ENCODE measurements around a stretch of chr14.

CAGE:
- cytosol, long polyA minus RNA: no peak
- cytosol, long polyA plus RNA: no peak
- long polyA plus RNA: no peak
- nucleus, long polyA minus RNA: no peak
- nucleus, long polyA plus RNA: no peak
Observed at GRCh38 chr14:24438578-24439422, 3.8 kb downstream of the SDR39U1 start.

CAGE:
- cytosol, long polyA minus RNA: no peak
- cytosol, long polyA plus RNA: no peak
- long polyA plus RNA: no peak
- nucleus, long polyA minus RNA: no peak
- nucleus, long polyA plus RNA: no peak
Observed at GRCh38 chr14:24439814-24440894, 2.4 kb downstream of the SDR39U1 start.

DNA sequence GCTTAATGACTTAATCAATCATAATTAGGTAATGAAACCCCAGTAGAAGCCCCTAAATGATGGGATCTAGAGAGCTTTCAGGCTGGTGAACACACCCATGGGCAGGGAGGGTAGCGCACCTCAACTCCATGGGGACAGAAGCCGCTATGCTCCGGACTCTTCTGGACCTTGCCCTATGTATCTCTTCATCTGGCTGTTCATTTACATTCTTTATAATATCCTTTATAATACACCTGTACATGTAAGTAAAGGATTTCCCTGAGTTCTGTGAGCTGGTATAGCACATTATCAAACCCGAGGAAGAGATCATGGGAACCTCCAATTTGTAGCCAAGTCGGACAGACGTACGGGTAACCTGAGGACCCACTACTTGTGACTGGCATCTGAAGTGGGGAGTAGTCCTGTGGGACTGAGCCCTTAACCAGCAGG is 205.9 kb downstream of the STXBP6 start:
CAGE:
- cytosol, long polyA minus RNA: no peak
- cytosol, long polyA plus RNA: no peak
- long polyA plus RNA: no peak
- nucleus, long polyA minus RNA: no peak
- nucleus, long polyA plus RNA: no peak

DNA sequence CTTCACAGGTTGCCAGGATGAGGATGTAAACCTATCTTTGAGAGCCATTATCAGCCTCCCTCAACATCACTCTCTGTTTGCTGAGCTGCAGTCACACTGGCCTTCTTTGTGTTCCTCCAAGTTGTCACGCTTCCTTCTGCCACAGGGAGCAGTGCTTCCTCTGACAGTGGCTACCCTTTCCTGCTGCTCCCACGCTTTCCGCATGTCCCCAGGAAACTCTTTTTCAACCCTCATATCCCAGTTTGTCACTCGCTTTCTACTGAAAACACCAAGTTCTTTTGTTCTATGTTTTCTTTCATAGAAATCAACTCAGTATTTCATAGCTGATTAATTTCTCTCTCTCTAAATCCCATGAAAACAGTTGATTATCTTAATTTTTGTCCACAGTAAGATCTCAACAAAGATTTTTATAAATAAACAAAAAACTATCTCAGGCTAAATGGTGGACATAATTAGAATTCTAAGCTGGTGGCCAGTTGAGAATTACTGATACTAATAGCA is 96.6 kb downstream of the STXBP6 start:
CAGE:
- cytosol, long polyA minus RNA: no peak
- cytosol, long polyA plus RNA: no peak
- long polyA plus RNA: no peak
- nucleus, long polyA minus RNA: no peak
- nucleus, long polyA plus RNA: no peak

DNA sequence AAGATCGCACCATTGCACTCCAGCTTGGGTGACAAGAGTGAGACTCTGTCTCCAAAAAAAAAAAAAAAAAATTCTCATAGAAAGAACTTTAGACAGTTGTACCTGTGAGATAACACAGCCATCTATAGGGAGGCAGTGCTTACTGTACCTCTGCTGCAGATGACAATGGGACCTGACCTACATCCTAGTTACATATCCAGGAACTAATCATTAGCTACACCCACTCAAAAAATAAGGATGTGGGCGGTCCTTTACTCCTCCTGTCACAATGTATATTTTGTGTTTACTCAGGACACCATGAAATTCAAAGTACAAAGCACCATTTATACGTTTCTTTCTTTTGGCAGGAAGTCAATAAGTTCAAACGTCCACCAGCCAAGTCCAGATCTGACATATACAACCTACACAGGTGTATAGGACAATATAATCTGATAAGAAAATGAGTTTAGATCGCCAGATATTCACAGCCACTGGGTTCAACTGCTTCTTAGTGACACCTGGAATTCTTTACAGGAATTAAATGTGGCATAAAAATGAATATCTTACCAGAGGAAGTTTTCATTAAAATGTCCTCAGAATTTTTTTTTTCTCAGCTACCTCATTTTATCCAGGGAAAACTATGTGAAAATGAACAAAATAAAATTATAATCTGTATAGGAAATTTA is 14.7 kb downstream of the STXBP6 start:
CAGE:
- cytosol, long polyA minus RNA: no peak
- cytosol, long polyA plus RNA: no peak
- long polyA plus RNA: no peak
- nucleus, long polyA minus RNA: no peak
- nucleus, long polyA plus RNA: no peak

CAGE:
- cytosol, long polyA minus RNA: no peak
- cytosol, long polyA plus RNA: no peak
- long polyA plus RNA: no peak
- nucleus, long polyA minus RNA: no peak
- nucleus, long polyA plus RNA: no peak
Observed at GRCh38 chr14:25050510-25050701, 459 bp upstream of the STXBP6 start.

GRCh38 chr14:25050702-25051217 is 813 bp upstream of the STXBP6 start:
CAGE:
- cytosol, long polyA minus RNA: no peak
- cytosol, long polyA plus RNA: no peak
- long polyA plus RNA: no peak
- nucleus, long polyA minus RNA: no peak
- nucleus, long polyA plus RNA: no peak

GRCh38 chr14:25090986-25091185 is 40.9 kb upstream of the STXBP6 start:
CAGE:
- cytosol, long polyA minus RNA: no peak
- cytosol, long polyA plus RNA: no peak
- long polyA plus RNA: no peak
- nucleus, long polyA minus RNA: no peak
- nucleus, long polyA plus RNA: no peak

GRCh38 chr14:25095951-25096507 is 46.1 kb upstream of the STXBP6 start:
CAGE:
- cytosol, long polyA minus RNA: no peak
- cytosol, long polyA plus RNA: no peak
- long polyA plus RNA: no peak
- nucleus, long polyA minus RNA: no peak
- nucleus, long polyA plus RNA: no peak

DNA sequence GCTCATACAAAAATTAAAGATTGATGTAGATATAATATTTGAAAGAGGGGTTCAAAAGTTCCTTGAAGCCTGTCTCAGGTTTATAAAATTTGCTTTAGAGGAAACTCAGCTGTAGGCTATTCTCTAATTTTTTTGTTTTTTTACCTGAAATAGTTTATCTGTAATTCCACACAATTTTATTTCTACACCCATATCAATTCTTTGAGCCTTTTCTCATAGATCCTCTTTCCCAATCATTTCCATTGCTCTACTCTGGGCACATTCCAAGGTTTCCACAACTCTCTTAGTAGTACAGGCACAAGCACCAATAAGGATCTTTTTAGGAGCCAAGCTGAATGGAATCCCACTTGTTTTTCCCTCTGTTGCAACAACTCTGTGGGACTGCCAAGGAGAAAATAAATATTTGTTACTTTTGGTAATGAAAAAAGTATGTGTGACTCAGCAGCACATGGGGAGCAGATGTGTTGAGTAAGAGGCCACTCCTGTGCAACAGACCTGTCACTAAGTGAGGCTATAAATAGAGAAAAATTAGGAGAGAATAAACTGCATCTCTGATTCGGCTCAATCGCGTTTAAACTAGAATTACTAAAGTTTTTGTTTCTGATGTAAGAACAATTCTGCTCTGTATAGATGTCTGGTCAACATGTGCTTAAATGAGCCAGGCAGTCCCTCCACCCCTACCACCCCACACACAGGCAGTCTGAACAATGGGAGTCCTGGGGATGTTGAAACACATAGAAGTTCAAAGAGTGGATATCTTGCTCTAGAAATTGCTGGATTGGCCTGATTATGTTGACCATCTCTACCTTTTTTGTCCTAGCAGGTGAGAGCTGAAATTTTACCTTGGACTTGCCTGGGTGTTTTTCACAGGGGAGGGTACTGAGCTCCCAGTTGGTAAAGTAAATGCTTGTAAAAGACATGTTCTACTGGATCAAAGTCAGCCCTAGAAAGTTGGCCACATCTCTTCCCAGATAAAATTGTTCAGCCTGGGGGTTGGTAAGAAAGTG is 244.2 kb upstream of the NOVA1 start:
CAGE:
- cytosol, long polyA minus RNA: no peak
- cytosol, long polyA plus RNA: no peak
- long polyA plus RNA: no peak
- nucleus, long polyA minus RNA: no peak
- nucleus, long polyA plus RNA: no peak

DNA sequence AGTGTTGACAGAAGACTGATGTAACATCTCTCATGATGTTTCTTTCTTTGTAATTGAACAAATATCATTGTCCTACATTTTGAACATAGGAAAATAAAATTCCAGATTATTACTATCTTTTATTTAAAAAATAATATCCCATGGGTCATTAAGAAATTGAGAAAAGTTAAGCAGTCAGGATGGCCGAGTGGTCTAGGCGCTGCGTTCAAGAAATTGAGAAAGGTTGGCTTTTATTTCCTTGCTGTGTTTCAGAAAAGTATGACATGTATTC is 728.4 kb upstream of the FOXG1 start:
CAGE:
- cytosol, long polyA minus RNA: no peak
- cytosol, long polyA plus RNA: no peak
- long polyA plus RNA: no peak
- nucleus, long polyA minus RNA: no peak
- nucleus, long polyA plus RNA: no peak

CAGE:
- cytosol, long polyA minus RNA: no peak
- cytosol, long polyA plus RNA: no peak
- long polyA plus RNA: no peak
- nucleus, long polyA minus RNA: no peak
- nucleus, long polyA plus RNA: no peak
Observed at GRCh38 chr14:28188143-28189018, 578.2 kb upstream of the FOXG1 start.

CAGE:
- cytosol, long polyA minus RNA: no peak
- cytosol, long polyA plus RNA: no peak
- long polyA plus RNA: no peak
- nucleus, long polyA minus RNA: no peak
- nucleus, long polyA plus RNA: no peak
Observed at GRCh38 chr14:28767308-28768445, 1.1 kb downstream of the FOXG1 start.

CAGE:
- cytosol, long polyA minus RNA: no peak
- cytosol, long polyA plus RNA: no peak
- long polyA plus RNA: no peak
- nucleus, long polyA minus RNA: no peak
- nucleus, long polyA plus RNA: no peak
Observed at GRCh38 chr14:30194638-30194982, 267.0 kb upstream of the PRKD1 start.

CAGE:
- cytosol, long polyA minus RNA: start-site peak on the plus strand at chr14:30653506-30653561, 19 reads
- cytosol, long polyA plus RNA: no peak
- long polyA plus RNA: no peak
- nucleus, long polyA minus RNA: no peak
- nucleus, long polyA plus RNA: no peak
Observed at GRCh38 chr14:30653464-30653686, 31.3 kb downstream of the SCFD1 start.

DNA sequence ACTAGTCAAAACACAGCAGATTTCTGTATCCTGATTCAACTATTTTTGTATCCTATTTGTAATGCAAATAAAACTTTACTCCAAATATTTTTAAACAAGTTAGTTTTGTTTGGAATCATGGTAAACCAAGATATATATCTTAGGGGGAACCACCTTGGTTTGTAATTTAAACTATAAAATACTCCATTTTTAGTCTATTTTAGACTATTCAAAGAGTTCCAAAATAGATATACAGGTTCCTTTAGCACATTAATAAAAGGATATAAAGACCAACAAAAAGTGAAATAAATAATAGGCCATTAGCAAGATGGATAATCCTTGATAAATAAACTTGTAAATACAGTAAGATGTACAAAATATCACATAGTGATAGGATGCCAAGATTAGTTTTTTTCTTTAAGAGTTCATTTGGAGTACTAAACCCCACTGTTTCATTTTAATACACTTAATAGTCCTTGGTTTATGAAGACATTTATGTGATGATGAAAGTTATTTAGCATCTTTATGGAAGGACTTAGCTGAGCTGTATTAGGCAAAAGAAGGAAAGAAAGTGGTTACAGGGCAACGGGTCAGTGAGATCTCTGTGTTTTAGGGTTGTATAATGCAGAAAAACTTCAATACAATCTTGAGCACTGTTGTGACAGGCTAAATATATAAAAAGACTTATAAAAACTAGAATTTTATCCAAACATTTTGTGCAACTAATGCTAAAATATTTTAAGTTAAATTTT is 20.0 kb downstream of the COCH start:
CAGE:
- cytosol, long polyA minus RNA: no peak
- cytosol, long polyA plus RNA: no peak
- long polyA plus RNA: no peak
- nucleus, long polyA minus RNA: no peak
- nucleus, long polyA plus RNA: start-site peak on the minus strand centred at position 153 of the sequence, 9 bp wide, 57 and 31 reads in 2 replicates; start-site peak on the minus strand centred at position 272 of the sequence, 66 bp wide, 69 and 21 reads in 2 replicates; start-site peak on the minus strand centred at position 426 of the sequence, 9 bp wide, 88 and 80 reads in 2 replicates

CAGE:
- cytosol, long polyA minus RNA: no peak
- cytosol, long polyA plus RNA: no peak
- long polyA plus RNA: no peak
- nucleus, long polyA minus RNA: no peak
- nucleus, long polyA plus RNA: no peak
Observed at GRCh38 chr14:30918612-30919850, 44.7 kb downstream of the COCH start.

GRCh38 chr14:31003246-31004127 is 22.0 kb upstream of the AP4S1 start:
CAGE:
- cytosol, long polyA minus RNA: no peak
- cytosol, long polyA plus RNA: no peak
- long polyA plus RNA: no peak
- nucleus, long polyA minus RNA: no peak
- nucleus, long polyA plus RNA: no peak

GRCh38 chr14:31197709-31198064 is 9.9 kb downstream of the HECTD1 start:
CAGE:
- cytosol, long polyA minus RNA: no peak
- cytosol, long polyA plus RNA: no peak
- long polyA plus RNA: no peak
- nucleus, long polyA minus RNA: no peak
- nucleus, long polyA plus RNA: no peak

GRCh38 chr14:32107321-32108493 is 30.6 kb downstream of the ARHGAP5 start:
CAGE:
- cytosol, long polyA minus RNA: no peak
- cytosol, long polyA plus RNA: no peak
- long polyA plus RNA: no peak
- nucleus, long polyA minus RNA: no peak
- nucleus, long polyA plus RNA: no peak